Occipital lobe (tissue), 2 donors: ENCODE measurements around the gene BICD2.

DNA sequence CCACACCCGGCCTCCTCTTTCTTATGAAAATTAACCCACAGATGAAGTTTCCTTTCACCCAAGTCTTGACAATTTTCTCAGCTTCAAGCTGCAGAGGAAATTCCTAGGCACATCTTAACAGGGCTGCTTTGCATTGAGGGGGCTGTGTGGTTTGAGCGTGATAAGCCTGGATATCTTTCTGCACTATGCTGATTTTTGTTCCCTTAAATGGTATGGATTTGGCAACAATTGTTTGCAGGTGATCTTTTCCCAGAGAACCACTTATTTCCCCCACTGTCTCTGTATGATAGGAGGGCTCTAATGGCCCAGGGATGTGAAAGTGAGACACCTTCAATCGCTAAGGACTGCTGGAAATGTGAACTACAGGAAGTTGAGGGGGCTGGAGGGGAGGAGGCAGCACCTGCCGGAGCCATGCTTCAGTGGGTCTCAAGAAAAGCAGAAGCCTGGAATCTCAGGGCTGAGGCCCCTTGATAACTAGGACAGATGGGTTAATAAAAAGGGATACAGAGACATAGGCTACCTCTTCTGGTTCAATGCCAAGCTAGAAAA is 29.3 kb downstream of the SYK start:
- RAMPAGE, long total RNA: no peak

- RAMPAGE, long total RNA: no peak
Measured at GRCh38 chr9:90838729-90839359, 37.2 kb downstream of the SYK start.

- RAMPAGE, long total RNA: no peak
Measured at GRCh38 chr9:90839733-90840192, 38.1 kb downstream of the SYK start.

DNA sequence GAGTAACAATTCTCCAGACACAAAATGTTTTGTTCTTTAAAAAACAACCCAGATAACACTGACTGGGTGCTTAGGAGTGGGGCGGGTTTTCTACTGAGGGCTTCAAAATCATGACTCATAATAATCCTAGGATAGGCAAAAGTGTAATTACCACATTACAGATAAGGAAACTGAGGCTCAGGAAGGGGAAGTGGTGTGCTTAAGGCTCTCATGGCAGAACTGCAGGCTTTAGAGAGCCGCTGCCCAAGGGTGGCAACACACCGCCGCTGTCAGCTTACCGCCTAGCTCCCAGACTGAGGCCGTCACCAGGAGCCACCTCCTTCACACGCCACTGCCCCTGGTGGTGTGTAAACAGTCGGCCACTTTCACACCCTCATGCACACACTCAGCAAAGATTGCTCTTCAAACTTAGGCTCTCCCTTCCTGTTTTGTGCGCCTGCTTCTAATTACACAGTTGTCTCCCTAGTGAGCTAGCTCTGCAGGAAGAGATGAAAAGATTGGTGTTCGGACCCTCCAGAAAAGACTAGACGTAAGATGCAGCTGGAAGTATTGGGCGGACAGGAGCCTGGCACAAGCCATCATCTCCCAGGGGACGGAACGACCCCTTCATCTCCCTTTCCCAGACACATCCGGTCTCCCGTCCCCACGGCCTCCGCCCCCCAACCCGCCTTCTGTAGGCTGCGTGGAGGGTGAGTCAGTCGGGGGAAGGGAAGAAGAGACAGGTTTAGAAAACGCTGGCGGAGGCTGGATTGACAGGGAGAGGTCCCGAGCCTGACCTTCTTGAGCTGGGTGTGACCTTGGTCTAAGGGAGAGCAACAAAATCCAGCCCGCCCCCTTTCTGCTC is 162.7 kb downstream of the SYK start:
- RAMPAGE, long total RNA: no peak

DNA sequence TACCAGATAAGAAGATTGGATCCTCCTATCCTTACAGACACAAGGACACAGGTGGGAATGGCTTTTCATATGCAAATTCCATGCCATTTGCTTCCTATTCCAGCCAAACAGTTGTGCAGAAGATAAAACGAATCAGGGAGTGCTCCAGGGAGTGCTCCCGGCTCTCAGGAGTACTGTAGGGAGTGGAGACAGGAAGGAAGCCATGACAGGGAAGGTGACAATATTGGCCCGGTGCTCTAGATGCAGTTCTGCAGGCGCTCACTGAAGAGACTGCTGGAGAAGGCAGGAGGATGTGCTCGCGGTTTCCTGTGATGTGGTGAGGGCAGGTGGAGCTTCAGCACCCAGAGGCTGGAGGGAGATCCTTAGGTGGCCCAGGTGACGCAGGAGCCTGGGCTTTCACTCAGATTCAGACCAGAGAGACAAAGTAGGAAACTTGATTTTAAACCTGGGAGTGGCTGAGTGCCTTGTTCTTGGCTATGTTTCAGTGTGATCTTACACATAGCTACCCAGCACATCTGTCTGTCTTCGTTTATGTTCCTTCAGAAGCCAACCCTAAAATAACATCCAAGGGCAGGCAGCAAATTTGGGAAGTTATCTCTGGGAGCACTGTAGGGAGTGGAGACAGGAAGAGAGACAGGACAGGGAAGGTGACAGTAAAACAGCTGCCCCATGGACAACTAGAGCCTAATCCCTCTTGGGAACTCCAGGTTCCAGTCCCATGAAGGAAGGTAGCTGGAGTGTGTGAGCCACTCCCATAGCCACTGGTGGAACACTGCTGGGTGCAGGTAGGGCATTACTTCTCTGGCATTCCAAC is 259.8 kb downstream of the AUH start:
- RAMPAGE, long total RNA: no peak

GRCh38 chr9:91327060-91327621 is 34.6 kb downstream of the AUH start:
- RAMPAGE, long total RNA: no peak

DNA sequence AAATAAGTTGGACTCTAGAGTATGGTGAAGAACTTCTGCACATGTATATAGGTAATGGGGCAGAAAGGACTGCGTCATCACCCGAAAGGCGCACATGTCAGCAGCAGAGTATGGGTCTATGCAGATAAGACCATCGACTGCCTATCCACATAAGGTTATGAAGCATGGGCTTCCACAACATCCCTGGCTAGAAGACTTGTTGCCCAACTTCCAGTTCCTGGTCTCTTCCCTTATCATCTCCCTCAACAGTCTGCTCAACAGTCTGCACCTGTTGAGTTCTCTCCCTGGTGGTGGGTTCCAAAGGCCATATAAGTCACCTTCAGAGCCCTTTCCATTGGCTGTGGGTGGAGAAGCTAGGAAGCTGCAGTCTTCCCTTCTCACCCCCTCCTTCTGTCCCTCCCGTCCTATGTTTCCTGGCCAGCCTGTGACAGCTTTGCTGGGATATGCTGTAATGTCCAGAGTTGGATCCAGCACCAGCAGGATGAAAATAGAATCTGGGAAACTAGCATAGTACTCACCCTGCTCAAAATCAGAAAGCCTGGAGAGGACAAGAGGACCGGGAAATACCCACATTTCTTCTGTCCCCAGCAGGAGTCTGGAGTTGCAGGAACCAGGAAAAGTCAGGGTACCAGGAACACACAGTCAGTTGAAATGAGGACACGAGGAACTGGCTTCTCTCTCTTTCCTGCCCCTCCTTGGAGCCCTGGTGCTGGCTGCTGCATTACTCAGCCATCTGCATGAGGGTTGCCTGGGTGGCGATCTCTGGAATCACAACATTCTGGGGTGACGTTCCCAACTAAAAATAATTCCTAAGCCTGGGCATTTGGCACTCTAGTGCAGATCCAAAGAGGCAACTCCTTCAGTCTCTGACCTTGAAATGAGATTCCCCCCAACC is 59.4 kb upstream of the NFIL3 start:
- RAMPAGE, long total RNA: no peak

- RAMPAGE, long total RNA: no peak
Measured at GRCh38 chr9:91588953-91589439, 165.4 kb upstream of the NFIL3 start.

- RAMPAGE, long total RNA: no peak
Measured at GRCh38 chr9:91839499-91840216, 110.4 kb downstream of the ROR2 start.

GRCh38 chr9:92031043-92031469 is 81.0 kb upstream of the ROR2 start:
- RAMPAGE, long total RNA: no peak

DNA sequence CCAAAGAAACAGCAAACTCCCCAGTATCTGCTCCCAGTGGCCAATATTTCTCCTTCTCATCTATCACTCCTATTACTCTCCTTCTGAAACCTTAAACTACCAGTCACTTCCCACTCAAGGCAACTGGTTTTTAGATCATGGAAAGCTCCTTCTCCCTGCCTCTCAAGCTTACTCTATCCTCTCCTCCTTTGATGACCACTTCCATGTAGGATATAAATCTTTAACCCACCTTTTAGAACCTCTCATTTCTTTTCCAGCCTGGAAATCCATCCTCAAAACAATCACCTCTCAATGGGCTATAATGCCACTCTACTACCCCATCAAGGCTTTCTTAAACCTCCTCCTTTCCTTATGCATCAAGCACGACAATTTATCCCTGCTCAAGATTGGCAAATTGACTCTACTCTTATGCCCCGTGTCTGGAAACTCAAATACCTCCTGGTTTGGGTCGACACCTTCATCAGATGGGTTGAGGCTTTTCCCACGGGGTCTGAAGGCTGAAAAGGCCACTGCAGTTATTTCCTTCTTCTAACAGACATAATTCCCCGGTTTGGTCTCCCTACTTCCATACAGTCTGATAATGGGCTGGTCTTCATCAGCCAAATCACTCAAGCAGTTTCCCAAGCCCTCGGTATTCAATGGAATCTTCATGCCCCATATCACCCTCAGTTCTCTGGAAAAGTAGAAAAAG is 38.7 kb downstream of the SPTLC1 start:
- RAMPAGE, long total RNA: no peak

DNA sequence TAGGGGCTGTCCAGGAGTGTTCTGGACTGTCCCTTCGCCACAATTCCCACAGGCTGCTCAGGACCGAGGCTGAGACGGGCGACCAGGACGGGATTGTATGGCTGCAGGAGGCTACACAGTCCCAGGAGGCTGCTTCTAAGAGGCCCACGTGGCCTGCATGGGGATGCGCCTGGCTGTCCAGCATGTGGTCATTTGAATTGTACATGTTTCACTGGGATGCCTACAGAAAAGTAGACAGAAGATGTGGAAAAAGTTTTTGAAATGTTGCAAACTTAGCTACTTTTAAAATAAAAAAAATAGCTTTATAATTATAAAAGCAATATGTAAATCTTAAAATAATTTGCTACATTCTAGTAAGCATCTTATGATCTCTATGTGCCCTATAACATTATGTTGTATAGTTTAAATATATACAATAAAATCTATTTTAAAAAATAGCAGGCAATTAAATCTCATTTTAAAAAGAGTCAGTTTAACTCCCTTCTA is 32.7 kb upstream of the SPTLC1 start:
- RAMPAGE, long total RNA: no peak

DNA sequence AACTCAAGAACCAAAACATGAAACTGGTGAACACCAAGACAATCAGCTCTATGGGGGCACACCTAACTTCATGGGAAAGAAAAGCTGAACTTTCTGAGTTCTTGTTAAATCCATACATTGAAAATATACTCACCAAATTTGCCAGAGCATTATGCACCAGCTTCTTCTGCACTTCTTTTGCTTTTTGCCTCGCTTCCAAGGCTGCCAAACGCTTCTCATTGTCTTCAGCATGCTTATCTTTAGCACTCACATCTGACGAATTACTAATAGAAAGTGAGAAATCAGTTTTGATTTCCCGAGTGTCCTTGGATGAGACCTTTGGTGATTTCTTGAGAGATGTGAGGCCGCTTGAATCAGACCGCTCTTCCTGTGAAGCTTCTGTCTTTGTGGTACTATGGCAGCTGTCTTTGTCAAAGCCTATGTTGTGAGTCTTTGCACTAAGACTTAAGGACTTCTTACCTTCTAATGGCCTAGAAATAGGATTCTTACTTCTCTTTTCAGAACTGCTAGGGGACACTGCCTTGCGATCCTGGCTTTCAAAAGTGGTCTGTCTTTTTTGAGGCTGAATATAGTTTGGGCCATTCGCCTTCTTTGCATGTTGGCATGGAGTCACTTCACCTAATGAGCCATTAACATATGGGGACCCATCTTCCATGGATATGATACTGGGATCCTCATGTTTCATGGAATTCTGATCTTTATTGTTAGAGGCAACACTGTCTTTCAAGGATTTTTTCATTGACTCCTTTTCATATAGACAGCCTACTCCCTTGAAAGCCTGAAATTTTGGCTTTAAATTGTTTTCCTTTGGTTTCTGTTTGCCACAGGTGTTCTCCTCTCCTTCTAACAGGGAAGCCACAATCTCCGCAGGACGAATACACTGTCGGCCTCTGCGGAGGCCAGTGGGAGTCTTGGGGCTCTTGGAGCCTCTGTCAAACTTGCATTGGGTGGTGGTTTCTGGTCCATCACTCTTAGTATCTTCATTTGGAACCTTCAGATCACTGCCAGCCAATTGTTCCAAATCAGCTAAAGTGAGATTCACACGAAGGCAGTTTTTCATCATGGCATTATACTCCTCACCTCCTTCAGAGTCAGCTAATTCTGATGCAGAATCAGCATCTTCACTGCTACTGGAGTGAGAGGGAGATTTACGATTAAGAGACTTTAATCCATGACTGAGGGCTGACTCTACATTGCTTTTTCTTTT is 10.6 kb downstream of the NOL8 start:
- RAMPAGE, long total RNA: no peak

- RAMPAGE, long total RNA: no peak
Measured at GRCh38 chr9:92406515-92406987, 2.2 kb upstream of the OGN start.

DNA sequence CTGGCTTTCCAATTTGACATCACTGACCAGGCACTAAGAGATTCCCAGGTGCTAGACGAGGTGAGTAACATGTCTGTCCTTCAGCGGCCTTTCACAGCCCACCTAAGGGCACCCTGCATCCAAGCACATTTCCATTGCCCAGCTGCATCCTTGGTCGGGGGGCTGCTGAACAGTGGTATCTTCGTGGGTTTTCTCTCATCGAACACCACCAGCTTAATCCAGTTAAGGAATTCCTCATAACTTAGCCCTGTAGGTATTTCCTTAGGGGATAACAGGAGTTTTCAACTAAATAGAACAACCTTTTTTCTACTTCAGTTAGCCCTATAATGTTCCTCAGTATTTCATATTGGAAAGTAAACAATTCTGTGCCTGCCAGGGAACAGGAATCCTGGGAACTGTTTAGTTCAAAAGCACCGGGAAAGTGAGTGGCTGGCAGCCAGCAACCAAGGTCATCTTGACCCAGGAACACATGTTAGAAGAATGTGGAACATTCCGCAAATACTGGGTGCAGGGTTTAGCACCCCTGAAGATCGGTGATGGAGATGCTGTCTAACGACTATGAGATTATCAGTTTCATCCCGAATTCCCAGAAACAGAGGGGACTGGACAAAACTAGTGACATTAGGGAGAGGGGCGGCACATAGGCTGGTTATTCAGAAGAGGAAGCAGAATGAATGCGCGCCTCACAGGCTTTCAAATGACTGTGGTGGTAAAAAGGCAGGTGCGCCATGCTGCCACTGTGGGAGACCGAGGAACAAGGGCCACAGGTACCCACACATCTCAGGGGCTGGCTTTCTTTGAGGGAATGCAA is 51.4 kb downstream of the IPPK start:
- RAMPAGE, long total RNA: no peak

- RAMPAGE, long total RNA: no peak
Measured at GRCh38 chr9:92764513-92764955, at the start of gene BICD2. Gene BICD2, minus strand, starts transcription at chr9:92764833.

- RAMPAGE, long total RNA: no peak
Measured at GRCh38 chr9:92781895-92782413, 17.3 kb upstream of the BICD2 start.

DNA sequence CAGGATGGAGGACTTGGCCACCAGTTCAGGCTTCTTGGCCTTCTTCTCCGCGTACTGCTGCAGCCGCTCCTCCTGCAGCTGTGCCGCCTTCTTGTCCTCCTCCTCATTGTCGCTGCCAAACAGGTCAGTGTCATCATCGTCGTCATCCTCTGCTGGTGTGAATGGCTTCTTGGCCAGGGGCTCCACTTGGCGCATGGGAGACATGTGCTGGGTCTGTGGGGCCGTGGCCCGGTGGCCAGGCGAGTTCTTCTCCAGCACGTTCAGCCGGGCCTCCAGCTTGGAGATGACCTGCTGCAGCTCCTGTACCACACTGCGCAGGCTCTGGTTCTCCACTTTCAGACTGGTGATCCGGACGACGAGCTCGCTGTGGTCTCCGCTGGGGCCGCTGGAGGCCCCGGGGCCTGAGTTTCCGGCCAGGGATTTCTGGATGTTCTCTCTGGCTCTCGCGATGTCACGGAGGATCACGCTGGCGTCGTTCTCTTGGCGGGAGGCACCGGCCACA is 40.7 kb downstream of the ZNF484 start:
- RAMPAGE, long total RNA: no peak

DNA sequence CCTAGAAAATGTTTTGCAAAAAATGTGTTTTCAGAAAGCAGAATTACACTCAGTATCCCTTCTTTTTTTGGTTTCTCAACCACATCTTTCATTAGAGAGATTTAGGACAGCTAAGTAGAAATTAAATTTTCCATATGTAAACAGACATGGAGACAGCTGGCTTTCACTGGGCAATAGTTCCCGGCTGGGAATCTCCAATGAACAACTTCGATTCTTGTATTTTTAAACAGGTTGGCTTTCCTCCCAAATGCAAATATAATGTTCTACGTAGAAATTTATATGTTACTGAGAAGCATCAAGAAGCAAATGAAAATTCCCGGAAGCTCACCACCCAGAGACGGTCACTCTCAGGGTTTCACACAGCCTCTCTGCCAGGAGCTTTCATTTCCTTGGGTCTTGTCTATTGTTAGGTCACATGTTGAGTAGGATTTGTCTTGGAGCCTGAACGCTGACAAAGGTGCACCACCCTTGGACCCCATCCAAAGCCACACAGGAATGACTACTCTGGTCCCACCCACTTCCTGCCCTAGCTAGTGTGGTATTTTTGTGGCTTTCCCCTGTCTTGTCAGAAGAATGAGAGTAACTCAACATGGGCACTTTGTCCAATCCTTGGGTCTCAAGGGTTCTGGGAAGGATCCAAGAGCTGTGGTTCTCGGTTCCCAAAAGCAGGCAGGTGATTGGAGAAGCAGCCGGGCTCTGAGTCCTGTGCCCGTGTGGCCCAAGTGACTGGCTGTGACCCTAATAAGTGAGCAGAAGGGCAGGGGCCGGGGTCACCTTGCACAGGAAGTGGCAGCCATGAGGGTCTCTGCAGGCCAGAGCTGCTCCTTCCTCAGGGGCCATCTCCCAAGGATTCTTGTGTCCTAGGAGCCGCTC is 6.7 kb downstream of the FGD3 start:
- RAMPAGE, long total RNA: no peak

- RAMPAGE, long total RNA: no peak
Measured at GRCh38 chr9:93025214-93025638, 33.3 kb upstream of the SUSD3 start.